NALM6 (cell line): ENCODE measurements around a stretch of chr3.

DNA sequence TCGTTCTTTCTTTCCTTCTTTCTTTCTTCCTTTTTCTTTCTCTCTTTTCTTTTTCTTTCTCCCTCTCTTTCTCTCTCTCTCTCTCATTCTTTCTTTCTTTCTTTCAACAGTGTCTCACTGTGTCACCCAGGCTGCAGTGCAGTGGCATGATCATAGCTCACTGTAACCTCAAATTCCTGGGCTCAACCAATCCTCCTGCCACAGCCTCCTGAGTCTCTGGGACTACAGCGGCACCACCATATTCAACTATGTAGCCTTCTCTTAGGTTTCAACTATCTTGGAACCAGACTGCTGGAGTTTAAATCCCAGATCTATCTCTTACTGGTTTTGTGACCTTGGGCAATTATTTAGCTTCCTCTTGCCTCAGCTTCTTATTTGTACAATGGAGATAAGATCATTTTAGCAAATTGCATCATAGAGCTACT lies 27.2 kb upstream of the PARL start:
- PRO-cap = no peak

DNA sequence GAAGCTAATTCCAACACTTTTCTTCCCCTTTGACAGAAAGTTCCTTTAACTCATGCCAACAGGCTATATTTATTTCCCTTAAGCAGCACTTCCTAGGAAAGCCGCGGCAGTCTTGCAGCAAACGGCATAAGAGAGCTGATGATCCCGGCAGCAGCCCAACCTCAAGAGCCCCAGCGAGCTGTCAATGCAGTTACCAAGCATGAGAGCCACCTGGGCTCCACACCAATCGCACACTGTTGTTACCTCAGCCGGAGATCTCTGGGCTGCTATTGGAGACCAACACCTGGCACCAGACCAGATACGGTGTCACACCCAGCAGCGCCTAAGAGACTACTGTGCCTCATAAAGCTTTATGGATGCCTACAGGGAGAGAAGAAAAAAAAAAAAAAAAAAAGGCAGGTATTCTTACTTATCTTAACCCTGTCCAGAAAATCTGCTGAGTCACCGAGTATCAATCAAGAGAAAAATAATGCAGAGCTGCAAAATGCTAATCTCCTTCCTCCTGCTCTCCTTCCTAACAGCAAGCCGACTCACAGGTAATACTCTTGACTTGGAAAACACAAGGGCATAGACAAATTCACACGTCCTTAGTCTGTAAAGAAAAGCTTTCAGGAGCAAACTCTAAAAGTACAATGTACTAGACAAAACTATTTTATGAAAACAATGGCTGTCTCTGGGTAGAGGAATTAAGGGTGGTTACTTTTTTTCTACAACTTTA lies 11.6 kb downstream of the ABCC5 start:
- PRO-cap = no peak

GRCh38 chr3:184017104-184017296 lies 684 bp downstream of the ABCC5 start:
- PRO-cap = no peak

GRCh38 chr3:184175817-184176354 lies 1.2 kb downstream of the AP2M1 start:
- PRO-cap = no peak

GRCh38 chr3:184187231-184187935 lies 1.4 kb downstream of the ABCF3 start:
- PRO-cap = no peak

GRCh38 chr3:184195278-184195819 lies 9.3 kb downstream of the ABCF3 start:
- PRO-cap = no peak

DNA sequence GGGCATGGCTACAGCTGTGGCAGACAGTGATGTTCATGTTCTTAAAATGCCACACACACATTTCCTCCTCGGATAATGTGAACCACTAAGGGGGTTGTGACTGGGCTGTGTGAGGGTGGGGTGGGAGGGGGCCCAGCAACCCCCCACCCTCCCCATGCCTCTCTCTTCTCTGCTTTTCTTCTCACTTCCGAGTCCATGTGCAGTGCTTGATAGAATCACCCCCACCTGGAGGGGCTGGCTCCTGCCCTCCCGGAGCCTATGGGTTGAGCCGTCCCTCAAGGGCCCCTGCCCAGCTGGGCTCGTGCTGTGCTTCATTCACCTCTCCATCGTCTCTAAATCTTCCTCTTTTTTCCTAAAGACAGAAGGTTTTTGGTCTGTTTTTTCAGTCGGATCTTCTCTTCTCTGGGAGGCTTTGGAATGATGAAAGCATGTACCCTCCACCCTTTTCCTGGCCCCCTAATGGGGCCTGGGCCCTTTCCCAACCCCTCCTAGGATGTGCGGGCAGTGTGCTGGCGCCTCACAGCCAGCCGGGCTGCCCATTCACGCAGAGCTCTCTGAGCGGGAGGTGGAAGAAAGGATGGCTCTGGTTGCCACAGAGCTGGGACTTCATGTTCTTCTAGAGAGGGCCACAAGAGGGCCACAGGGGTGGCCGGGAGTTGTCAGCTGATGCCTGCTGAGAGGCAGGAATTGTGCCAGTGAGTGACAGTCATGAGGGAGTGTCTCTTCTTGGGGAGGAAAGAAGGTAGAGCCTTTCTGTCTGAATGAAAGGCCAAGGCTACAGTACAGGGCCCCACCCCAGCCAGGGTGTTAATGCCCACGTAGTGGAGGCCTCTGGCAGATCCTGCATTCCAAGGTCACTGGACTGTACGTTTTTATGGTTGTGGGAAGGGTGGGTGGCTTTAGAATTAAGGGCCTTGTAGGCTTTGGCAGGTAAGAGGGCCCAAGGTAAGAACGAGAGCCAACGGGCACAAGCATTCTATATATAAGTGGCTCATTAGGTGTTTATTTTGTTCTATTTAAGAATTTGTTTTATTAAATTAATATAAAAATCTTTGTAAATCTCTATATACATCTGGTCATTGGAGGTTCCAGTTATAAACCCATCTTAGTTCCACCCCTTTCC lies 8.2 kb downstream of the FAM131A start:
- PRO-cap = no peak

- PRO-cap = bidirectional peak, plus-strand start at chr3:184362829, minus-strand start at chr3:184362687; bidirectional peak, plus-strand start at chr3:184363361, minus-strand start at chr3:184363239
Measured at GRCh38 chr3:184362762-184363585, 1.5 kb downstream of the POLR2H start.

GRCh38 chr3:184399362-184399944 lies 19.6 kb downstream of the CHRD start:
- PRO-cap = no peak

DNA sequence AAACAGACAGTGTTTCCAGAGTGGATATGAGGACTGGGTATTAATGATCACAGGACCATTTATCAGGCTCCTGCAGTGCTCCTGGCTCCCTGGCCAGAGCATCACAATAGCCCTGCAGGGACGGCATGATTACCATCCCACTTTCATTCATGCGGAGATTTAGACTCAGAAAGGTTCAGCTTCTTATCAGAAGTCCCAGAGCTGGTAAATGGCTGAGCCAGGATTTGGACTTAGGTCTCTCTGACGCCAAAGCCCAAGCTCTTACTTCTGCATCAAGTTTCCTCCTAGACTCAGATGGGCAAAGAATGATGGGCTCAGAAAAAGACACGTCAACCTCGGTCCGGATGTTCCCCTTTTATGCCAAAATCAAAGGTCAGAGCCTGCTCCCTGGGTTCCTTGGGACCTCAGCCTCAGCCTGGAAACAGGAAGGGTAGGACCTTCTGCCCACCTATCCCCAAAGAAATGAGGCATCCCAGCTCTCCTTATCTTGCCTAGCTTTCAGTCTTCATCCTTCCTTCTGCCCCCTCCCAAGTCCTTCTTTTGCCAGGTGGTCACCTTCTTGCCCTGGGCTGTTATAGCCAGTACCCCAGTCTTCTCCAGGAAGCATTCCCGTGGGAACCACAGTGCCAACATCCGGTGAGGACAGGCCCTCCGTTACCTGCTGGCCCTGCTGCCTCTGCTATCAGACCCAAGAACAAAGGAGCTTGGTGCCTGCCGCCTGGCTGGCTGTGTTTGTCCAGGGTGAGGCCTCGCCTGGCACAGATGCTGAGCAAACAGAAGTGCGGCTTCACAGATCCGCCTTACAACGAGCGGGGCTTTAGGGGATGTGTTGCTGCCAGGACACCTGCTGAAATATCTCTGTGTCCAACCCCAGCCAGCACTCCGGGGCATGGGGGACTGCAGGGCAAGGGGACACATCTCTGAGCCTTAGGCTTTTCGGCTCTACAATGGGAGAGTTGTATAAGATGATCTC lies 2.5 kb upstream of the EPHB3 start:
- PRO-cap = no peak

GRCh38 chr3:184562206-184562443 lies 540 bp downstream of the EPHB3 start:
- PRO-cap = no peak

DNA sequence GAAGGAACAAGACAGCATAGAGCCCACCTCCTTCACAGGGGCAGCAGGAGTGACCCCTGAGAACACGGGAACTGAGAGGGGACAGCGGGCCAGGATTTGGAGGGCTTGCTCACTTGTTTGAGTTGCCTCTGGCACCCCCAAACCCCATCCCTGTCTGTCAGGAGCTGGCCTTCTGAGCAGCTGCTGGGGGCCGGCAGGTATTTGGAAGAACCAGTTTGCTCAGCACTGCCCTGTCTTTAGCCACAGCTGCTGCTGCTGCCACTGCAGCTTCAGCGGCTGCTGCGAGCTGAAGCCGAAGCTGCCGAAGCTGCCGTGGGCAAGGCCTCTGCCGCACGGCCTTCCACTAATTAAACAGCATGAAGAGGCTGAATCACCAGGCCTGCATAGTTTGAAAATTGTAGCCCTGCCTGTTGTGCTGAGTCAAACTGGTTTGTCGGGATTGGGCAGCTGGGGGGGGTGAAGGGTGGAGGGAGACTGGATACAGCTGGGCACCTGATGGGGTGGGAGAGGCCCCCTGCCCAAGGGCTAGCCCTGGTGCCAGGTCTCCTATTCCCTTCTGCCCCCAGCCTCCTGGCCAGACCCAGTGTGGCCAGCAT lies 4.1 kb downstream of the EPHB3 start:
- PRO-cap = no peak

DNA sequence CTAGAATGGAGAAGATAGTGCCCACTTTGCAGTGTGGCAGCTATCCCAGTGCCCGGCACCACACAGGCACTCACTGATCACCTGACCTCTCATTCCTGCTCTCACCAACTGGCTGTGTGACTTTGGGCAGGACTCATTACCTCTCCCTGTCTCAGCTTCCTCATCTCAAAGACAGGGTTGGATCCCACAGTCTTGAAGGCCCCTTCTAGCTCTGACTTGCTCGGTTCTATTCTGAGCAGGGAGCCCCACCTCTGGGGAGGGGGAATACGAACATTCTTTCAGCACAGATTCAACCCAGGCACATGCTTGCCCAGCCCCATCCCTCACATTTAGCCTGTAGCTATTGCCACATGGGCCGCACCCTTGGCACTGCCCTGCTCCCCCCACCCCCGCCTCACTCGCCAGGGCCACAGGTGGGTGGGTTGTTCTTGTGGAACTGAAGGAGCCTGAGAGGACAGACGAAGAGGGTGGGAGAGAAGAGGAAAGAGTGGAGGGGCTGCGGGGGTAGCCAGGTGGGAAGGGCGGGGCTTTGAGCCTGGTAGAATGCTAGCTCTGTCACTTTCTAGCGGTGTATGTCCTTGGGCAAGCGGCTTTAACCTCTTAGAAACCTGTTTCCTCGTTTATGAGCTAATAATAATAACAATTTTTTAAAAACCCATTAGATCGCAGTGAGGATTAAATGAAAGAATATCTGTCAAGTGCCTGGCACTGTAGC lies 39.4 kb downstream of the EPHB3 start:
- PRO-cap = no peak

DNA sequence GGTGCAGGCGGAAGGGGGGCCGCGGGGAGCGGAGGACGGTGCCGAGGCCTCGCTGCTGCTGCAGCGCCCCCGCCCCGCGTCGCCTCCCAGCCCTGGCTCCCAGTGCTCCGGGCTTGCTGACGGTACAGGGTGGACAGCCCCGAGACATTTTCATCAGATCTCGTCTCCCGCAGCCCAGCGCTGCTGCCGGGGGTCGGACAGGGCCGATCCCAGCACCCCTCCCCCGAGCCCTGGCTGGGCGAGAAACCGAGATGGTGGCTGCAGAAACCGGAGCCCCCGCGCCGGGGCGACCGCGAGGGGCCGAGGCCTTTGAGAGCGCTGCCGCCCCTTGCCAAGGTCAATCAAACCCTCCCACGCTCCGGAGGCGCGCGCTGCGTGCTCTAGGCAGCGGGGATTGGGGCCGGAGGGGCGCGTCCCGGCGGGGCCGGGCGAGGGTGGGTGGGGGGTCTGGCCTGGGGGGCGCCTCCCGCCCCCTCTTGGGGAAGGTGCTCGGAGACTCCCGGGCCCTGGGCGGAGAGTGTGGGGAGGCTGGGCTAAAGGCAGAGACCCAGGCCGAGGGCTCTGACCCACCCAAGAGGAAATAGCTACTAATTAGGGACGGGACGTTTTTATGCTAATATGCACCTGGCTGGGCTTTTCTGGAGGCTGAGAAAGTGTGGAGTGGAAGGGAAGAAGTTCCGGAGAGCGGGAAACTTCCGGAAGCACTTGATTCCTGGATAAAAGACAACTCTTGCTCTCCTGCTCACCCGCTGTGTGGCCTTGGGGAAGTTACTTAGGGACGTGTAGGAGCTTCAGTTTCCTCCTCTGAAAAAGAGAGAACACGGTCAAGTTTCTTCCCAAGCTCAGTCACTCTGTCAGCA lies 42.7 kb downstream of the EPHB3 start:
- PRO-cap = no peak

- PRO-cap = no peak
Measured at GRCh38 chr3:184678892-184679529, 32.9 kb downstream of the MAGEF1 start.

- PRO-cap = no peak
Measured at GRCh38 chr3:184756085-184756680, 44.3 kb upstream of the MAGEF1 start.

DNA sequence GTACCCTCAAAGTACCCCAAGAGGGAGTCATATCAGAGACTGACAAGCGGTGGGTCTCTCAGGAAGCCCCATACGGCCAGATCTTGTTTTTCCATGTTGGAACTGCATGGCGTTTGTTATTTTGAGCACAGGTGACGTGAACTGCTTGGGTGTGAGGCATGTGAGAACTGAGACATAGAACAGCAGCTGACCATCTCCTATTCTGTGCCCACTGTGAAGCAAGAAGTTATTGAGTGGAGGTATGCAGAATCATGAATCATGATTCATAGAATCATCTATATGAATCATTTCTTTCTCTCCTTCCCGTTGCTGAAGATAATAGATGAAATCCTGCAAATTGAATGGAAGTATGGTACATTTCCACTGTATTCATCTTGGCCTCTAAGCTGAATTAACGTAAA lies 4.7 kb downstream of the VPS8 start:
- PRO-cap = no peak

DNA sequence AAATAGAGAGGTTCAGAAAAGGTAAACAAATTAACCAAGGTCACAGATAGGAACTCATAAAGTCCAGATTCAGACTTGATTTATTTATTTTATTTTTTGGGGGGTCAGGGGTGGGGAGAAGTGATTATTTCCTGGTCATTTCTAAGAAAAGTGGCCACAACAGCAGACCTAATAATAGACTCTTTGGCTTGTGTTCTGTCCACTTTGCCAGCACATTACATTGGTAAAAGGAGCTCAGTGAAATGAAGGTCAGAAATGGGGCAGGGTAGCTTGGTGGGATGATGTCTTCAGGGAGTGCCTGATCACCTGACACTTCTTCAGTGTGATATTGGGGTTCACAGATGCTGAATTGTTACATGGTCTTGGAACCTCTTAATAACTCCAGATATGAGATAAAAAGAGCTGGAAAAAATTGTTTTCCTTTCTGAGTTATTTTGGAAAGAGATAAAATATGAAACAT lies 10.1 kb downstream of the VPS8 start:
- PRO-cap = no peak

DNA sequence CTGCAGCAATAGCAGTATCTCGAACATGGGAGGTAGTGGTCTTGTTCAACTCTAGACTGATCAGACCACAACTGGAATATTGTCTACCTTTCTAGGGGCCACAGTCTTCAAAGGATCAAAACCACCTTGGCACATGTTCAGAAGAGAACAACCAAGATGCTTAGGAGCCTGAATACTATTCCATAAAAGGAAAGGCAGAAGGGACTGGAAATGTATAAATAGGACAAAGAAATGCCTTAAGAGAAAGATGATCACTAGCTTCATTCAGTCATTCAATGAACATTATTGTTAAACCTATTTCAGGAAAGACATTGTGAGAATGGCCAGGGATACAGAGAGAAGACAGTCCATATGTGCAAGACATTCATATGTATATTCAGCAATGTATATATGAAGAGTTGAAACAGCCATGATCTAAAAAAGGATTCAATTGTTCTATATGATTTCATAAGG lies 2.2 kb downstream of the C3orf70 start:
- PRO-cap = no peak

DNA sequence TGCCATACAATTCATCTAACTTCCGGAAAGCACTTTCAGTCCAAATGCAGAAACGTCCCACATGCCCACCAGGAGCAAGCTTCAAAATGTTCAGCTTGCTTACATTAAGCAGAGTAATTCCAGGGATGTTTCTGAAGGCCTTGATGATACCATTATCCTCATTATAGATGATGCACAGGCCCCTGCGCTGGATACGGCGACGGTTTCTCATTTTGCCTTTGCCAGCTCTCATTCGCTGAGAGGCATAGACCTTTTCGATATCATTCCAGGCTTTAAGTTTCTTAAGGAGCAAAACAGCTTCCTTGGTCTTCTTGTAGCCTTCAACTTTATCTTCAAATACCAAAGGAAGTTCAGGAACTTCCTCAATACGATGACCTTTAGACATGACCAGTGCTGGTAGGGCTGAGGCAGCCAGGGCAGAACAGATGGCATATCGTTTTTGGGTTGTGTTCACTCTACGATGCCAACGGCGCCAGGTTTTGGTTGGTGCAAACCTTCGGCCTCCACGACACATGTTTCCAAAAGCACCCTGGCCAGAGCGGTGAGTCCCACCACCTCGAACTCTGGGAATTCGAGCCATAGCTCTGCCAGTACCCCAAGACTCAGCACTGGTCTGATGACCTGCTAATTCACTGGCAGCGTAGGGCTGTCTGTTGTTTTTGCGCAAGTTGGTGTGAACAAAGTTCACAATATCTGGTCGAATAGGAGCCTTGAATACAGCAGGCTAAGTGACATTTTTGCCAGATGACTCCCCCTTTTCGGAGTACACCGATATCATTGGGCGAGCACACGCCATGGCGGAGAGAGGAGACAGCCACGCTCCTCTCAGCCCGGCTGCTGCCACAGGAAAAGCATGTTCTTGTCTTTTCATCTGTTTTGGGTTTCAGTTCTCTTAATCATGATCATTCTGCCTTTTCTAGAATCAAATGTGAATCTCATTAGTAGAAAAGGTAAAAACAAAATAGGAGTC lies 55.3 kb downstream of the MAP3K13 start:
- PRO-cap = no peak